ENCODE measurements around the genes EFHC1, GSTA3 and LRRC1.

DNA sequence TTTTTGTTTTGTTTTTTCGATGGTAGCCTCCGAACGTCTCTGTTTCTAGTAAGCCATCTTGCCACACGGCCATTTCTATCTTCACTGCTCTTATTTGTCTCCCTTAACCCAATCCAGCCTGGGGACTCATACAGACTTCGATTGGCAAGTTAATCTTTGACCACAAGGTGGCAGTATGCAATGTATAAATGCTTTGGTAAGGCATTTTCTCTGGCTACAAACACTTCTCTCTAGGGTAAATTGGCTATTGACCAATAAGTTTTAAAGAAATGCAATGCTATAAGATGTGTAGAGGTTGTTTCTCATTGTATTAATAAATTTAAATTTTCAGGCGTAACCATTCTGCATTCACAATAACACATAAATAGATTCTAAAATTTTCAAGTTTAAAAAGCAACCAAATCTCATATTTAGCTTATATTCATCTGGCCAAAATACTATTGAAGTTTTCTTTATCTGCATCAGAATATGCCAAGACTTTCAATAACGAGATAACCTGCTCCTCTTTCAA lies 232.1 kb downstream of the PKHD1 start:
- PRO-cap, 2 experiments: no peak in any of the 2 experiments

DNA sequence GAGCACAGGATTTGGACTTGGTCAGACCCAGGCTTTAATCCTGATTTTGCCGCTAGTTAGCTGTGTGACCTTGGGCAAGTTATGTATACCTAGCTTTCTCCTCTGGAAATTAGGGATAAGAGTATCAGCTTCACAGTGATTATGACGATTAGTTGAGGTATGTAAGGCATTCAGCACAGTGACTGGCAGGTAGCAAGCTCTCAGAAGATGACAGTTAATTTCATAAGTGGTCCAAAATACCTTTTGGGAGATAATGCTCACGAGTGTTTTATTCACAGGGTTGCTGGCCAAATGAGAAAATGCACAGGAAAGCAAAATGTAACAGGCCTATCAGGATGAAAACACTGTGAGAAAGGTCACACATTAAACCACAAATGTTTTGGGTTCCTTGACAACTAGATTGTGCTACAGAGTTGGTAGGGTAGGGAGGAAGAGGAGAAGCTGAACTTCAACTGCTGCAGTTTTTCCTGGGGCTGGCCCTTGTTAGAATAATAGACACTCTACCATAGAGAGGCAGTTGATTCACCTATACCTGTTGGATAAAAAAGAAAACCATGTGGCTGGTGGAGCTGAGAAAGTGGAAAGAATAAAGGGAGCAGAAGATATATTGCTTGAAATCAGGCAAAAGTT lies 28.2 kb upstream of the PAQR8 start:
- PRO-cap, 2 experiments: peak in 1 of 2 experiments; most common plus-strand start position 416 of the sequence (in 1)

GRCh38 chr6:52361261-52361847 lies 597 bp upstream of the PAQR8 start:
- PRO-cap, 2 experiments: no peak in any of the 2 experiments

DNA sequence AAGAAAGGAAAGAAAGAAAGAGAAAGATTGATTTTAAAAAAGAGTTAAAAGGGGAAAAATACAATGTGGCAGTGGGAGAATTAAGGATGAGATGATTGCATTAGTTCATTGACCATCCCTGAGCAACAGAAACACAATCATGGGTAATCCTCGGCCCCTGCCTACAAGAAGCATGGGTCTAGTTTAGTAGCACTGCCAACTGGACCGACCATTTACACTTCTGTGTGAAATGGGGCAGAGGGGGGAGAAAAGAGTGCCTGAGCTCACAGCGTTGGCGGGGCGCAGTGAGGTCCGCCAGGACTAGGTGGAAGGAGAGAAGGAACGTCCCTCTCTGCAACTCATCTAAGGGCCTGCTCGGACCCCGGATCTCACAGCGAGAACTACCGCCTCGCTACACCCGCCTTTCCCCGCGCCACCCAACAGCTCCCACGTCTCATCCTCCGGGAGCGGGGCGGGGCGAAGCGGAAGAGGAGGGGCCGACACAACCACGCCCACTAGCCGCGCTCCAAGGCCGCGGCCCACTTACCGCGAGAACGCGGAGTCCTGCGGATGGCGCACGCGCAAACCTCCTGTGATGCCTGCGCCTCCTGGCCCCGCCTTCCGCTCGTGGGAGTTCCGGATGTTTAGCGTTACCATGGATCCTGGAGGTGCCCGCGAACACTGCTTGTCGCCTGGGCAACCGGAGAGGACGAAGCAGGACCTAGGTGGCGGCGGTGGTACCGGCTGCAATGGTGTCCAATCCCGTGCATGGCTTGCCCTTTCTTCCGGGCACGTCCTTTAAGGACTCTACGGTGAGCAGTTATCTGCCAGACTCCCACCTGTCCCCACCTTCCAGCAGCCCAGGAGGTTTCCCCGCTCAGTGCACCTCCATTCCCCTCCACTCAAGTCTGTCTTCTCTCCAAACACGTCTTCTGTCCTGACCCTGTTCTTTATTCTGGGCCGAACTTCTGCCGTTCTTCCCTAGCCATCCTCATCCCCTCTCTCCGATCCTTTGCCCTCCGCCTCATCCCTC lies at the start of gene EFHC1:
EFHC1 (plus strand) TSS at position 660 of the 1,012 bp plus-strand sequence.
- PRO-cap, 2 experiments: peak in 2 of 2 experiments; most common plus-strand start position 632 of the sequence (in 2); most common minus-strand start position 421 of the sequence (in 1)

GRCh38 chr6:52423944-52424541 lies 3.9 kb downstream of the EFHC1 start:
- PRO-cap, 2 experiments: no peak in any of the 2 experiments

DNA sequence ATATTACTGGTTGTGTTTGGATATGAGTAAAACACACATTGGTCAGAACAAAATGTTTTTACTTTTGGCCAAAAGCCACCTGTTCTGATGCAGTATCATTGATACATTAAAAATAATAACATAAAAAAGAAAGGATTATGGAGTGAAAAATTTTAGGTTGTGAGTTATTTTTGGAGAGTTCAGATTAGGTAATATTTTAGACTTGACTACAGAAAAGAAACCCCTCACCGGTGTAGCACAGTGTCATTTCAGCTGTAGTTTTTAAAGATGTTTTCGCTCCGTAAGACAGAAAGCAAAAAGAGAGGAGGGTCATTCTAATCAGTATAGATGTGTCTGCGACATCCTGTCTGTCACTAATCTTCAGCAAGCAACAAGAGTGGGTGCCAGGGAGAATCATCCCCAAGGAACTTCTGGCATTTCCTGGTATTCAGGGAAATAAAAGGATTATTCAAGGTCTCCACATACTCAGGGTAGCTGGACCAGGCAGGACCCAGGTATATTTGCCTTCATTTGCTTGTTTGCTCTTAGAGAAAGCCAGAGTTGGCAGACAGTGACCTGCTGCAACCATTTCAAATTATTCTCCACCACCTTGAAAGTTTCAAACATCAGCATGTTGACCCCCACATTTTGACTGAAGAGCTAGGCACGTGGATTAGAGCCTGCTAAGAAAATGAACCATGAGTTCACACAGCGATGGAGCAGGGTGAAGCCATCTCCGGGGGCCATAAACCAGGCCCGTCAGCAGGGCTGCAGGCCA lies 33.3 kb downstream of the TRAM2 start:
- PRO-cap, 2 experiments: no peak in any of the 2 experiments

GRCh38 chr6:52609973-52610362 lies 33.1 kb upstream of the TRAM2 start:
- PRO-cap, 2 experiments: peak in 1 of 2 experiments; most common plus-strand start chr6:52610312 (in 1)

- PRO-cap, 2 experiments: no peak in any of the 2 experiments
Measured at GRCh38 chr6:52909493-52909873, at the start of gene GSTA3. Gene GSTA3 (minus strand): TSS chr6:52909698.

DNA sequence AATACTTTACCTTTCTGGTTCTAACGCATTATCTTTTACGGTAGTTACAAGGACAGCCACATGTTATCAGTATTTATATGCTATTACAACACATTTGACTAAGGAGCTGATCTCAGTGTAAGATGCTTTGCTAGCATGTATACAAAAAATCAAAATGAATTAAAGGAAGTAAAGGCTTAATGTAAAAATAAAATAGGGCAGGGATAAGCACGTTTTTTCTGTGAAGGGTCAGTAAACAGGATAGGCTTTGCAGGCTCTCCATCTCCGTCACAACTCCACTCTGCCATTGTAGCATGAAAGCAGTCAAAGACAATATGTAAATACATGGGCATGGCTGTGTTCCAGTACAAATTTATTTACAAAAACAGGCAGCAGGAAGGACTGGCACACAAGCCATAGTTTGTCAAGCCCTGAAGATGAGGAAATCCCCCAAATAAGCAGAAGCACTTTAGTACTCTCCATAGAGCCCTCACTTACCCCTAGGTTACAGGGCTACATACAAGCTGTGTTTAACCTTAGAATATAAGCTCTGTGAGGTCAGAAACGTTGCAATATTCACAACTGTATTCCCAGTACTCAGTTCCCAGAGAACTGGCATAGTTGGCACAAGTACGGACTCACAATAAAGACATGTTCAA lies 5.4 kb downstream of the CILK1 start:
- PRO-cap, 2 experiments: no peak in any of the 2 experiments

- PRO-cap, 2 experiments: no peak in any of the 2 experiments
Measured at GRCh38 chr6:53062194-53062861, 704 bp upstream of the CILK1 start.

GRCh38 chr6:53067884-53068676 lies 2.9 kb downstream of the FBXO9 start:
- PRO-cap, 2 experiments: no peak in any of the 2 experiments

DNA sequence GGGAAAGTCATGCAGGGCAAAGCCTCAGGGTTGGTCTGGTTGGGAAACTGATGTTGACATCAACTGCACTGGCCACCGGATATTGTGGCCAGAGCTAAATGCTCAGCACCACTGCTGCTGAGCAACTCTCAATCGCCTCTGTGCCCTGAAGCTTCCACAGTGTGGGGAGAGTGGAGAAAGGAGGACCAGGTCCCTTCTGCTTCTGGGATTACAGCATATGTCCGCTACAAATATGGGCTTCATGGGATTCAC lies 93.4 kb upstream of the GCM1 start:
- PRO-cap, 2 experiments: no peak in any of the 2 experiments

DNA sequence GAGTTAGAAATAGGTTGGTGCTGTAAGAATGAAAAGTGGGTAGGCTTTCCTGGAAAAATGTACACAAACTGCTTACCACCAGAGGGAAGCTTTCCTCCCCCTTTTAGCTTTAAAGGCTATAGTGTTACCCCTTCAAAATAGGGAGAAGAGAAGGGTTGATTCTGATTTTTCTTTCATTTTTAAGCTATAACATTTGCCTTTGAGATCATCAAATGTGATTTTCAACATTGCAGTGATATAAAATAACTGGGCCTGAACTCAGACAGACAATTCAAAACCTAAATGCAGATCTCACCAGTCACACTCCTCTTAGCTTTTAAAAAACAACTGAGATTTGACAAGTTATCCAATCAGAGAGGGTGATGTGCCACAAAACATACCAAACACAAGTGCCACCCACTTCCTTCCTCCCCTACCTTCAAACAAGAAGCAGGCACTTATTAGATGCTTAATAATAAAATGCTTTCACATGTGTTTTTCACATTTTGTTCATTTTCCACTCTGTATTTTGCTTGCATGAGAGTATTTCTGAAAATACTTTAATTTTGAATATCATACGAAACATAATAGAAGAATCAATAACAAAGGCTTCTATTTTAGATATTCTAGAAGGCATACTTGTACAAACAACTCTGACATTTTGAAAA lies 57.7 kb downstream of the ELOVL5 start:
- PRO-cap, 2 experiments: no peak in any of the 2 experiments

DNA sequence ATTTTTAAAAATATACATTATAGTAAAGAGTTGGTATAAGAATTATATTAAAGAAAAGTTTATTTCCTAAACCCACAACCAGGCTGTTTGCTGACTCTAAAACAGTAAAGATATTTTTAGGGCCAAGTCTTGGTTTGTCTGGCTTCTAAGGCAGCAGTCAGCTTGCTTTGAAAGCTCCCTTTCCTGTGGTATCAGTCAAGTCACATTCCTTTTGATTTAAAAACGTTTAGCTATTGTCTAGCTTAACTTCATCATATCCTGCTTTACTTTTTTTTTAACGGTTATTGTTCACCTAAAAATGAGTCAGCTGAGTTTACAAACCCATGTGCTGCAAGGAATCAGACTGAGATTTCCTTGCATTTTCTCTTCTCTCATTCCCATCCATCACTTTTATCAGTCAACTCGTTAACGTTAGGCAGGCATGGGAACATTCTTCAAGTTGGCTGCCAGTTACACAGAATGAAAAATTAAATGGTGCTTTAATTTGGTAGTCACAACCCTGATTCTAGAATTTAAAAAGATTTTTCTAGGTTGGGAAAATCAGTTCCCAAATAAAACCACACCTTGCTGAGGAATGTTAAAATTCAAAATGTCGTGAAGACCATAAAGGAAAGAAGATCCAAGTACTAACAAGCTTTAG lies 46.0 kb downstream of the ELOVL5 start:
- PRO-cap, 2 experiments: no peak in any of the 2 experiments

DNA sequence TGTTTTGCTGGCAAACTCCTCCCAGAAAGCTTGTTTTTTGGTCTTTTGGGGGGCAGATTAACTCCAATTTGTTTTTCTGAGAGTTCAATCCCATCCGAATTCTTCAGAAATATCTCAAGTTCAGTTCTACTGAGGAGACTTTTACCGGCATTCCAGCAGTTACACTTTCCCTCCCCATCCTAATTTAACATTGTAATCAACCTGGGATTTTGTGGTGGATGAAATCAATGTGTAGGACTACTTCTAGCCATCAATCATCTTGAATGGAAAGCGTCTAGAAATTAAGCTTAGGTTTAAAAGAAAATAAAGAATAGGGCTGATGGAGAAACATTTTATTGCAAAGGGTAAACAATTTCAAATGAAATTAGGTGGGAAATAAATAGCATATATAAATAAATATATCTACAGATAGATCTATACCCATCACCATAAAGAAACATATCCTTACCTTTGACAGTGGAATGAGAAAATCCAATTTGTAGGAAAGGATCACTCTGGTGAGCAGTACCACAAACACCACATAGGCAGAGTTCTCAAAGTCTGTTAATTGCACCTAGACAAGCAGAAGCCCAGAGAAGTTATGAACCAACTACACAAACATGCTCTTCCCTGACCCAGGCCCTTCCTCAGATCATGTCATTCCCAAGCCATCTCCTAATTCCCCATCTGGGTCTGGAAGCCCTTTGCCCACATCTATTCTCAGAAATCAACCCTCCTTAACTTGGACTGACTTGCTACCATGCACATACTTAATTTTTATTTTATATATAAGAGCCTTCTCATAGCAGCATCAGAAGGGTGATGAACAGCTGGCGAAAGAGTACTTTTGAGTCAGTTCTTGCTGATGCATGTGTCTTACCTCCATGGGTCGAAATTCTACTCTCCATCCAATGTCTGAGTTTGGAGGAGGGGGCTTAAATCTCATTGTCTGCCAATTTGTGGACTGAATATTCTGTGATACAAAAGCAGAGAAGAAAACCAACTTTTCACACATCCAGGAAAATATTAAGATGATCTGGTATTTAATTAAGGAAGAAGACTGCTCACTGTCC lies 39.6 kb downstream of the GCLC start:
- PRO-cap, 2 experiments: no peak in any of the 2 experiments

GRCh38 chr6:53530351-53531284 lies 14.3 kb downstream of the GCLC start:
- PRO-cap, 2 experiments: no peak in any of the 2 experiments

- PRO-cap, 2 experiments: no peak in any of the 2 experiments
Measured at GRCh38 chr6:53647602-53647801, 18.1 kb downstream of the KLHL31 start.

DNA sequence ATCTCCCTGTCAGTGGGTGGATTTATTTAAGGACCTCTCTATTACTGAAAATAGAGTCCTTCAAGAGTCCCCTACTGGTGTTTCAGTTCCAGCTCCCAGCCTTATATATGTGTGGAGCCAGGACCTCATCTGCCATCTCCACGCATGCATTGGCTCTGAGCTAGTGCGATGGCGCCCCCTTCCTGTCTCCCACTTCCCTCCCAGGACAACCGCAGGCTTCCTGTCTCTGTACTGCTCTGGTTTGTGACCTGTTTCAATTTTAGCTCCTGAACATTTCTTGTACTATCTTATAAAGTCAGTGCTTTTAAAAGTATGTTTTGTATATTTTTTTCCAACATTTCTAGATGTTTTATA lies 59.8 kb upstream of the LRRC1 start:
- PRO-cap, 2 experiments: no peak in any of the 2 experiments

- PRO-cap, 2 experiments: peak in 2 of 2 experiments; most common plus-strand start chr6:53794957 (in 2); most common minus-strand start chr6:53794870 (in 2)
Measured at GRCh38 chr6:53794797-53795220, at the start of gene LRRC1. Gene LRRC1 (plus strand): TSS chr6:53795005.

- PRO-cap, 2 experiments: no peak in any of the 2 experiments
Measured at GRCh38 chr6:53920363-53920825, 125.6 kb downstream of the LRRC1 start.

Data from Colon Carcinoma Metastatic in the Lung (tissue), 2 donors.